GM19239 (cell line): ENCODE measurements around a stretch of chr14.

- RRBS: no CpG with 5 or more reads among the region's 11 CpGs
Observed at GRCh38 chr14:21846908-21847518, 173.4 kb upstream of the OR4E1 start.

DNA sequence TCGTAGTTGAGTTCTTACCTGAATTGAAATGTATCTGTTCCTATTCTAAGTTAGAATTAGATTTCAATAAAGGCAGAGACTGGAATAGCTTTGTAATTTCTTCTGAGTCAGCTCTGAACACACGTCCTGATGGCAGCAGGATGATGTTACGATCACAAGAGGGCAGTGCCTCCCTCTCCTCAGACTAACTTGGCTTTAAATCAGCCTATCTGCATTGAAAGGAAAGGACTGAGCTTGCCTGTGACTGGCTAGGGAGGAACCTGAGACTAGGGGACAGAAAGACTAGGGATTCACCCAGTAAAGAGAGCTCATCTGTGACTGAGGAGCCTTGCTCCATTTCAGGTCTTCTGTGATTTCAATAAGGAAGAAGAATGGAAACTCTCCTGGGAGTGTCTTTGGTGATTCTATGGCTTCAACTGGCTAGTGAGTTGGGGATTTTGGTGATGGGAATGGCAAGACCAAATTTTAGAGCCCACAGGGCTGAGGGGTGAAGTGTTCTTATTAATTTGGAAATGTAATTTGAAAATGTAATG is 323.8 kb upstream of the OR4E1 start:
- RRBS: no CpG with 5 or more reads among the region's 3 CpGs

DNA sequence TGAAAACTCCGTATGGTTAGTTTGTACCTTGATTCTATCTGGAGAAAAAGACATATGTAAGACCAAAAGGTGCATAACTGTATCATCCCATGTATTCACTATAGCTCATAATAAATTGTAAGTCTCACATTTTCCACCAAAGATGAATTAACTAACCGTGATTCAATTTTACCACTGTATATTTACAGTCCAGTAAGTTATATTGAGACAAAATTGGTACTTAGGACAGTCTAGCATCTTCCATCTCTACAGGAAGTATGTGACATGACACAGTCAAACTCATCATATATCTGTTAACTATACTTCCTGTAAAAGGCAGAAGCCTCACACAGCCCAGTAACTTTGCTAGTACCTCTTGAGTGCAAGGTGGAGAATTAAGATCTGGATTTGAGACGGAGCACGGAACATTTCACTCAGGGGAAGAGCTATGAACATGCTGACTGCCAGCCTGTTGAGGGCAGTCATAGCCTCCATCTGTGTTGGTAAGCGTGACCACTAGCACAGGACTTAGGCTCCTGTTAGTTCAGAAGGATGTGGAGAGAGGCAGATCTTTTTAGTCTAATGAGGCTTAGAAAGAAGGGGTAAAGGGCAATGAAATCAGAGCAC is 333.7 kb upstream of the OR4E1 start:
- RRBS: no CpG with 5 or more reads among the region's 5 CpGs

DNA sequence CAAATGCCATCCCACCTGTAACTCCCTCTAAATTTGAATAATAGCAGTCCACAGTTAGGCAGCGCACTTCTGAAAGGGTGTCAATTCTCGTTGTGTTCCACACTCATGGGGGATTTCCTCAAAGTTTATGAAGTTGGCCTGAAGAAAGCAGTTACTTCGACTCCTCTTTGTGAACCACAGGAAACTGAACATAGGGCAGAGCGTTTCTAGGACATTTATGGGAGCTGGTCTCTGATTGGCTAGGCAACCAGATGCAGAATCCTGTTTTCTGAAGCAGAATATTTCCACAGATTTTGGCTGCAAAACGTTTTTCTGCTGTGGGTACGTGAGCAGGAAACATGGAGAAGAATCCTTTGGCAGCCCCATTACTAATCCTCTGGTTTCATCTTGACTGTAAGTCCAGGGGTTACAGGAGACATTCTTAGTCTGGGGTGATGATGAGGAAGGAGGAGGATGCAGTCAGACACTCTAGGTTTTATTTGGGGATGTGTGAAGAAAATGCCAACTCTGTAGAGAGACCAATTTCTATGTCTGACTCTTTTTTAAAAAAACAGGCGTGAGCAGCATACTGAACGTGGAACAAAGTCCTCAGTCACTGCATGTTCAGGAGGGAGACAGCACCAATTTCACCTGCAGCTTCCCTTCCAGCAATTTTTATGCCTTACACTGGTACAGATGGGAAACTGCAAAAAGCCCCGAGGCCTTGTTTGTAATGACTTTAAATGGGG is 431.6 kb upstream of the OR4E1 start:
- RRBS: no CpG with 5 or more reads among the region's 9 CpGs

- RRBS: no CpG with 5 or more reads among the region's 1 CpG
Observed at GRCh38 chr14:22163052-22163598, 425.9 kb downstream of the DAD1 start.

GRCh38 chr14:22305507-22306322 is 283.3 kb downstream of the DAD1 start:
- RRBS: no CpG with 5 or more reads among the region's 6 CpGs

GRCh38 chr14:22387378-22388265 is 201.4 kb downstream of the DAD1 start:
- RRBS: no CpG with 5 or more reads among the region's 23 CpGs

DNA sequence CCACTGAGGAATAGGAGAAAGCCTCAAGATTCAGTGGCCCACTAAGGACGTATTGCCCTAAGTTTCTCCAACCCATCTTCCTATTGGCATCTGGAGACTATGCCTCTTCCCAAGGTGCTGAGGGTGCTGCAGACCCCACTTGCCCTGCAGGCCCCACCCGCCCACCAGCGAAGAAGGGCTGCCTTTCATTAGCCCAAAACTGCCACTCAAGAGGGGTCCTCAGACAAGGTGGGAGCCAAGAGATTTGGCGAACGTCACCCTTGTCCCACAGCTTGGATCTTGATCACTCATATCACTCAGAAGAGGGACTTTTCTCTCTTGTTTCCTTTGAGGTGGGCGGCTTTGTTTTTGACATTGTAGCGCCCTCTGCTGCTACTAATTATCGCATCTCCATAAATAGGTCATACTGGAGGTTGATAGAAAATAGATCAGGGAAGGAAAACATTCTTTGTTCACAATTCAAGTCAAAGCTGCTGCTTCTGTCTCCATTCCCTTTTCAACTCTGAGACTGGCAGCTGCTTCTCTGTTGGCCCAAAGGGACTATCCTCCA is 116.1 kb downstream of the DAD1 start:
- RRBS: no CpG with 5 or more reads among the region's 8 CpGs

- RRBS: no CpG with 5 or more reads among the region's 4 CpGs
Observed at GRCh38 chr14:22477705-22478152, 111.3 kb downstream of the DAD1 start.

- RRBS: no CpG with 5 or more reads among the region's 2 CpGs
Observed at GRCh38 chr14:22482732-22483282, 106.2 kb downstream of the DAD1 start.

DNA sequence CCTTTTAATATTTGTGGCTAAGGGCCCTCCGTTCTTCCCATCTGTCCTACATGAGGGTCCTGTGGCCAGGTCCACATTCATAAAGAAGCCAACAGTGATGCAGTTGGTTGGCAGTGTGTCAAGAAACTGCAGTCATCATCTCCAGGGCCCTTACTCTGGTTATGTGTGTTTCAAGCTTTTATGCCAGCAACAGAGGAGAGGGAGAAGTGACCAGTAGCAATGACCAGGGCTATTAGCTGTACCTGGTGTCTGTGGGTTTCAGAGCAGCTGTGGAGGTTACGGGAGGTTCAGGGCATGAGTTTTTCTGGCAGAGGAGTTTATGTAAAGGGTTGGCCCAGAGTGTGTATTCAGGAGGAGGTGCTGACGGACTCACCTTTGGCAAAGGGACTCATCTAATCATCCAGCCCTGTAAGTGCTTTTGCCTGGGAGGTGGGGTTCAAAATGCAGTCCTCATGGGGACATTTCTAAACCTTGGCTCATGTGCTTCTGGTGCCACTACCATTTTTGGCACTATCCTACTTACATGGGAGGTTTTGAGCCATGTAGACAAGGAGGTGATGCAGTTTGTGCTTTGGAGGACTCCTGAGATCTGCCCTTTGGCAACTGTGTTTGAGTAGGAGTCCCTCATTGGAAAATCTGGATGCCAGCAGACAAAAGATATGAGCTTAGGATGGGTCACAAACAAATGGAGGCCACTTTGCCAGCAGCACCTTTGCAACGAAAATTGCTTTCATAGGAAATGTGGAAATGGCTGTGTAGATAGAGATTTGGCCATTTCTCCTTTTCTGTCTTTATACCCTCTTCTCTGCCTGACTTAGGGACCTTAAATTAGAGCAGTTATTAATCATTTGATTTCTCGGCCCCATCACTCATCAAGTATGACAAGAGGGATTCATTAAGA is 95.2 kb downstream of the DAD1 start:
- RRBS: no CpG with 5 or more reads among the region's 5 CpGs

DNA sequence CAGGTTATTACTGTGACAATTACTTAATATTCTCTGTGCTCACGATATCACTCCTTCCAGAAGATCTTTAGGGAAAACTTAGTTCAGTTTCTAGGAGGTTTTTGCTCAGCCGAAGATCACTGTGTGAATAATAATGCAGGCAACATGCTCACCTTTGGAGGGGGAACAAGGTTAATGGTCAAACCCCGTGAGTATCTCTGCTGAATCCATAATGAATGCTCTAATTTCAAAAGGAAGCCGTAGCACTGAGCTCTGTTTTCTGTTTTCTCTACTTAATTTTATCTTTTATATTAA is 87.6 kb downstream of the DAD1 start:
- RRBS: no CpG with 5 or more reads among the region's 4 CpGs

GRCh38 chr14:22511618-22512041 is 77.4 kb downstream of the DAD1 start:
- RRBS: no CpG with 5 or more reads among the region's 3 CpGs

DNA sequence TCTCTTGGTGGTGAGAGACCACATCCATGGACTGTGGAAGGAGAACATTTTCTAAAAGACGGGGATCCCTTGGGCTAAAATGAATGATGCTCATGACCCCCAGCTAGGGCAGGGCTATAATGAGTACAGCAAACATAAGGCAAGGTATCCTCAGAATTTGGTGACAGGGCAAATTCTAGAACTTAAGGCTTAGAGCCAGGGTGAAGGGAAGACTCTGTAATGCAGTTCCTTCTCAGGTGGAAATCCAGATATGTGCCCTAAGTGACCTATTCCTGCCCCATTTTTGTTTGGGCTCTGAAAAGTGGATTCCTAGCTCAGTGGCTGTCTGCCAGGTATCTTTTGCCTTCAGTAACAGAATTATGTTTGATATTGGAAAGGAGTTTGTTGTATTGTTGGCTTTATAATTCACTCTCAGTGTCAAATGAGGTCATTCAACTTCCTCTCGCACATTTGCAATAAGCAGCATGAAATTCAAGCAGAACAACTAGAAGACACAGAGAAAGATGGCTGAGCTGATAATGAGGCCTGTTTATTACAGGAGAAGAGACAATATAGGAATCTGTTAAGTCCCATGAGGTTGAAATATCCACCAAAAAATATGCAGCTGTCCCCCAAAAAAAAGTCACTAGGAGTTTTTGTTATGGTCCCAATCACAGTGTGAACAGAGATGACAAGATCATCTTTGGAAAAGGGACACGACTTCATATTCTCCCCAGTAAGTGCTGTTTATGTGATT is 76.7 kb downstream of the DAD1 start:
- RRBS: no CpG with 5 or more reads among the region's 3 CpGs

DNA sequence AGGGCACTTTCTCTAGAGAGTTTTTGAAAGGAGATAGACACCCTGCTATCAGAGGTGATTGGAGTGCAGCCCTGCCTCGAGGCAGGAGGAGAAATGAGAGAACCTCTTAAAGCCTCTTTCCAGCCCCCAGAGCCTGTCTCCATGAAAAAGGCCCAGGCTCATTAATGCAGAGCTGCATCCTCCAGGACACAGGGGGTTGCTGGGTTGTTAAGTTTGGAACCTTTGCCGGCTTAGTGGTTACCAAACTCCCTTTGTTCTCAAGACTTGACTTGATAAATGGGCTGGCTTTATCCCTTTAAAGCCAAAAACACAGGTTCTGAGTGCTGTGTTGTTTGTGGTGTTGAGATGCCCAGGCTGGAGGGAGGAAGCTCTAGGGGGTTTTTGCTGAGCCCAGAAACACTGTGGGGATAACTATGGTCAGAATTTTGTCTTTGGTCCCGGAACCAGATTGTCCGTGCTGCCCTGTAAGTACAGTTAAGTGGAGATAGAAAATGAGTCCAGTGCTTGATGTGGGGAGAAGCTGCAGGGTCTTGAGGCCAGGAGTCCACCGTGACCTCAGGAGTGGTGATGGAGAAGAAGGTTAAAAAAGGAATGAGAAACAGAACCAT is 70.9 kb downstream of the DAD1 start:
- RRBS: no CpG with 5 or more reads among the region's 5 CpGs

- RRBS: no CpG with 5 or more reads among the region's 3 CpGs
Observed at GRCh38 chr14:22520736-22521079, 68.3 kb downstream of the DAD1 start.

DNA sequence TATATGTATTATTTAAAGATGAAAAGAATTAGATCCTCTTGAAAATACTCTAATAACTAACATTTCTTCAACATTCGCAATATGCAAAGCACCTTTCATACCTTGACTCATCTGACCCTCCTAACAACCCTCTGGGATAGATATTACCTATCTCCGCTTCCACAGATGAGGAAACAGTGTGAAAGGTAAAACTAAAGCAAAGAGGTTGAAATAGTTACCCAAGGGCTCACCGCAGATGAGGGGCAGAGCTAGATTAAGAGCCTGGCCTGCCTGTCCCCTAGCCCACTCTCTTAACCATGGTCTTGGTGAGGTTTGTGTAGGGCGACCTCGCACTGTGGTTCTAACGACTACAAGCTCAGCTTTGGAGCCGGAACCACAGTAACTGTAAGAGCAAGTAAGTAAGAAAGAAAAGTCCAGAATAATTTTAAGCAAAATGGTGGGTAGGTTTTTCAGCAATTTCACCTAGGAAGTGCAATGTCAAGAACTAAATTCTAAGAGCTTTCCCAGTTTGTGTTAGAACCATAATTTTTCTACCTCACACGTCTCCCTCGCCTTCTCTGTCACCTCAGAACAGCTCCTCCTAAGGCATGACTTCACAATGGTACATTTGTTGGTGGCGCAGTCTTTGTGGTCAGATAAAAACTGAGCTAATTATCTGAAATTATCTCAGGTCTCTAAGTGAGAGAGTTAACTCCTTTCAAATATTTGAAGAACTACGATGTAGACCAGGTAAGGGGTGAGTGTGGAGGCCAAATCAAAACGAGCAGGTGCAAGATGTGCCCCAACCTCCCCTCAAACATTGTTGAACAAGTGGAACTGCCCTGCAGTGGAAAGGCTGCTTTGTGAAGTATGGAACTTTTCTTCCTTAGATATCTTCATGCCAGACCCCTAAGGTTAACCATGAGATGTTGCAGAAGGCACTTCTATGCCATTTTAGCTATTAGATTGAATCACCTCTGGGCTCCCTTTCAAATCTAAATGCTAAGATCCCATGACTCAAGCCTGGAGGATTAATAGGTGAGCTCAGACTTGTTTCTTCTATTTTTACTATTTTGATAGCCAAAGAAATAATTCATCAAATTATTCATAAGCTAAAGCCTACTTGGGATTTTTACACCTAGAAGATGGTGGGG is 64.7 kb downstream of the DAD1 start:
- RRBS: no CpG with 5 or more reads among the region's 12 CpGs

DNA sequence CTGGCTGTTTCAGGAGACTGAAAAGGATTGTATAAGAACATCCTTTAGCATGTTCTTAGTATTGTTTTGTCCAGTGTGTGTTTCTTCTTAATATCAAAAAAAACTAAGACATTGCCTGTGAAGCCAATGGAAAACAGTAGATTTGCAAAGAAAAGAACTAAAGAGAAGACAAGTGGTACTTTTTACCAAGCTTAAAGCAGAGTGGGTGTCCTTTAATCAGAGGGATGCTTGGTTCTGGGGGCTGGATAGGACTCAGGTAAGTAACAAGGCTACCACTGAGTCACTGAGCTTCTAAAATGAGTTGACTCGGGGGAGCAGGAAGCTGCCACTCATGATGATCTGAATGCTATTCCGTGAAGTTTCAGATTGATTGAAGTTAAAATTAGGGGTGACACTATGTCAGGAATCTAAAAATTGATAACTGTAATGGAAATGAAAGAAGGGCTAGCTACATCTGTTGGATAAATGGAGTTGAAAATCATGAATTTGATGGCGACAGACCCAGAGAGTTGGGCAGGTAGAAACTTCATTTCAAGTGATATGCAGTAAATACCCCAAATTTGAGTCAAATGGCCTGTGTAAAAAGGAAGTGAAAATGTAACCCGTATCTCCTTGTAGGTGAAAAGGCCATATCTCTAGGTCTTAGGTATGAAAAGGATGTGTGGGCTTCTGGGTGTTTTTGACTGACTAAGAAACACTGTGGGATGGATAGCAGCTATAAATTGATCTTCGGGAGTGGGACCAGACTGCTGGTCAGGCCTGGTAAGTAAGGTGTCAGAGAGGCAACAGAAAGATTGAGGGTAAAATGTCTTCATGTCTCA is 57.6 kb downstream of the DAD1 start:
- RRBS: no CpG with 5 or more reads among the region's 5 CpGs

GRCh38 chr14:22538495-22538971 is 50.5 kb downstream of the DAD1 start:
- RRBS: no CpG with 5 or more reads among the region's 5 CpGs